Duodenum (tissue), 1 donor: ENCODE data around the gene TMOD1.

- PRO-cap = no peak
Observed at GRCh38 chr9:96874699-96875727, 20.7 kb upstream of the ZNF782 start.

DNA sequence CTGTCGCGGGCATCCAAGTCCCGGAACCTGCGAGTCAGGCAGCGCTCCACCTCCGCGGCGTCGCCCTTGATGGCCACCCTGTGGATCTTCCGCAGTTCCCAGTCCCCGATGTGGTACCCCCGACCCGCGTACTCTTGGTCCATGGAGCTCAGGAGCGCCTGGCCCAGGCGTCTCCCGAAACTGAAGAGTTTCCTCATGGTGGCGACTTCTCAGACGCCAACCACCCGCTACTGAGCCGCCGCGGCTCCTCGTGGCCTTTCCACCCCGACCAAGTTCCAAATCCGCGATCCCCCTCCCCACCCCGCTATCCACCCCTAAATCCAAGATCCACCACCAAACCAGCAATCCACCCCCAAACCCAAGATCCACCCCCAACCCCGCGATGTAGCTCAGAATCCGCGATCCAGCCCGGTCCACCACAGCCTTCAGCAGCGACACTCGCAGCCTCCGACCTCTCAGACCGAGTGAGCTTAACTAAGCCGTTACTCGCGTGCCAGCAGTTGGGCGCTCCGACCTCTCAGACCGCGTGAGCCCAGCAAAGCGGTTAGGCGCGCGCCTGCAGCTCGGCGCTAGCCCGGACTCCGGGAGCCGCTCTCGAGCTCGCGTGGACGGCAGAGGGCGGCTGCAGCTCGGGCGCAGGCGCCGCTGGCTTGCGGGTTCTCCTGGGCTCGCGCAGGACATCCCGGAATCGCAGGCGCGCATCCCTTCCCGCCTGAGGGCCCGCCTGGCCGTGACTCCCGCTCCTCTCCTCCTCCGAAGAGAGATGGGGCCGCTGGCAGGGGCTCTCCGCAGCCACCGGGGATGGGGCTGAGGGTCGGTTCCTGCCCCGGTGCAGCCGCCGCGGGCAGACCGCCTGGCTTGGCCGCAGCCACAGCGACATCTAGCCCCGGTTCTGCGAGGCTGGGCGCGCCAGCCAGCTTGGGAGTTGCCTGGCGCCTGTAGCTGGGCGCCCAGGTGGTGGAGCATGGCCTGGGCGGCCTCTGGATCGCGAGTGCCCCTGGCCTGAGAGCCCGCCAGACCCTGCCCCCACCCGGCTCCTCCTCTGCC, 86.1 kb upstream of the CCDC180 start:
- PRO-cap = no peak

GRCh38 chr9:97307025-97307464, 414 bp upstream of the CCDC180 start:
- PRO-cap = no peak

DNA sequence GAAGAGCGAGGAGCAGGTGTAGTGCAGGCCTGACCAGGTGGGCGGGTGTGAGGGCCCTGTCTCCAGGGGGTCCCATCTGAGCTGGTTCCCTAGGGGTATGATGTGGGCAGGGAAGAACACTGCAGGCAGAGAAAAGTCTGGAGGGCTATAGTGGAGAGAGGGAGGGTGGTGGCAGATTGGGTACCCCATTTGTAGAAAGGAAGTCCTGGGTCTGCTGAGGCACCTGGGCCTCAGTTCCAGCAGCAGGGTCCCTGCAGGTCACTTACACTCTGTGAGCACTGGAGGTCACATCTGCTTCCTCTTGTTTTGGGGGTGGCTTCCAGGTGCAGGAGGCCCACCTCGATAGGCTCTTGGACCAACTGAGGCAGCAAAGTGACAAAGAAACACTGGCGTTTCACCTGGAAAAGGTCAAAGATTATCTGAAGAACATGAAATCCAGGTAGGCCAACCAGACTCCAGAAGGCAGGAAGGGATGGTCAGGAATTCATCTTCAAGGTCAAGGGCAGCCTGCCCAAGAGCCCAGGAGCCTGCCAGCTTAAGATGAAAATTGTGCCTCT, 18.9 kb downstream of the CCDC180 start:
- PRO-cap = no peak

- PRO-cap = no peak
Observed at GRCh38 chr9:97327881-97328247, 20.4 kb downstream of the CCDC180 start.

DNA sequence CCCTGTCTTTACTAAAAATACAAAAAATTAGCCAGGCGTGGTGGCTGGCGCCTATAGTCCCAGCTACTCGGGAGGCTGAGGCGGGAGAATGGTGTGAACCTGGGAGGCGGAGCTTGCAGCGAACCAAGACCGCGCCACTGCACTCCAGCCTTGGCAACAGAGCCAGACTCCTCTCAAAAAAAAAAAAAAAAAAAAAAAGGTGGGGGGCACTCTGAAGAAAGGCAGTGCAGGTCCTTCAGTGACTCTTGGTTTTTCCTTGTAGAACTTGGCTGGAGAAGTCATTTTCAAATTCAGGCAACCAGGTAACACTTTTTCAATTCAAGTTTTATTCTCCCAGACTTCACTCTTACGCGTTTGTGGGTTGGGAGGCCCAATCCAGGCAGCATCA, 22.4 kb downstream of the CCDC180 start:
- PRO-cap = no peak

GRCh38 chr9:97374059-97374644, 37.7 kb upstream of the TDRD7 start:
- PRO-cap = no peak

DNA sequence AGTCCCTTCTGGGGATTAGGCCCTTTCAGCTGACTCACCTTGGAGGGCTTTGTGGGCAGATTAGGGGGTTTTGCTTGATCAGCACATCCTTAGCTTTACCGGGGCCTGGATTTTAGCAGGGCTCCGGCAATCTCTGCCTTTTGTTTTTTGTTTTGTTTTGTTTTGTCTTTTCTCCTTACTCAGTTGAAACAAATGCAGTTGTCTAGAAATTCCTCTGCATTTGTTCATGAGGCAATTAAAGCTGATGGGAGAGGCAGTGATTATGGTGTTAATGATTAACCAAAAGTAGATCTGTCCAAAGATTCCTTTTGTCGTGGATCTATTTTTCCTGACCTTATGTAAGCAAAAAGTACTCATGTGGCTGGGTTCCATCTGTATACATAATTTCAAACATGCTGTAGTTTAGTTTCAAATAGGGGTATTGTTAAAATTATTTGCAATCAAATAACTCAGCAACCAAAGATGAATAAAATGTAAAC, 5.2 kb upstream of the TDRD7 start:
- PRO-cap = no peak

GRCh38 chr9:97501576-97502001, at the start of gene TMOD1:
TSS of gene TMOD1 (plus strand) at chr9:97501666.
- PRO-cap = bidirectional peak, plus-strand start at chr9:97501666, minus-strand start at chr9:97501490

DNA sequence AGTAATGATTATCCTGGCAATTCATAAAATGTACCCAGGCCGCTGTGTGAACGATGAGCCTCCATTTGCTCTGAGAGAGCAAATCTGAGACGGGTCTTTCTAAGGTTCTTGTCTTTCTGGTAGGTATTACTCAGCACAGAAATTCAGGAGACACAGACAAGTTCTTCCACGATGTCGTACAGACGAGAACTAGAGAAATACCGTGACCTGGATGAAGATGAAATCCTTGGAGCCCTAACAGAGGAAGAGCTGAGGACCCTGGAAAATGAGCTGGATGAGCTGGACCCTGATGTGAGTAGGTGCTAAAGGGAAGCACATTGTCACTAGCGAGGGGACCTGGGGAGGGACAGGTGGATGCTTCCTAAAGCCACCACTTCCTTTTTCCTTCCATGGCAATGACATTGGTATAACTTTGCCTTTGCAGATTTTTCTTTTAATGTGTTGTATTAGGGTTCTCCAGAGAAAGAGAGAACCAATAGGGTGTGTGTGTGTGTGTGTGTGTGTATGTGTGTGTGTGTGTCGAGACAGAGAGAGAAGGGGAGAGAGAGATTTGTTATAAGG, 22.6 kb downstream of the TMOD1 start:
- PRO-cap = no peak

GRCh38 chr9:97602020-97602764, 31.0 kb downstream of the TSTD2 start:
- PRO-cap = no peak

GRCh38 chr9:97660252-97660758, 26.7 kb downstream of the NCBP1 start:
- PRO-cap = no peak

DNA sequence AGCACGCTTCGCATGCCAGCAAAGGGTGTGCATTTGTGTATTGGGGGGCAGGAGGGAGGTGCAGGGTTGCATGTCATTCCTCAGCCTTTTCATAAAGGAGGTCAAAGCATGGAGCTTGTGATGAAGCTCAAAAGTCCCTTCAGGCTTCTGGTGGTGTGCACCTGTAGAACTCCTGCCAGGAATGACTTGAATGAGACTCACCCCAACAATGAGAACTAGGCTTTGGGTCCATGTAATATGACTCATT, 17.4 kb upstream of the XPA start:
- PRO-cap = no peak

DNA sequence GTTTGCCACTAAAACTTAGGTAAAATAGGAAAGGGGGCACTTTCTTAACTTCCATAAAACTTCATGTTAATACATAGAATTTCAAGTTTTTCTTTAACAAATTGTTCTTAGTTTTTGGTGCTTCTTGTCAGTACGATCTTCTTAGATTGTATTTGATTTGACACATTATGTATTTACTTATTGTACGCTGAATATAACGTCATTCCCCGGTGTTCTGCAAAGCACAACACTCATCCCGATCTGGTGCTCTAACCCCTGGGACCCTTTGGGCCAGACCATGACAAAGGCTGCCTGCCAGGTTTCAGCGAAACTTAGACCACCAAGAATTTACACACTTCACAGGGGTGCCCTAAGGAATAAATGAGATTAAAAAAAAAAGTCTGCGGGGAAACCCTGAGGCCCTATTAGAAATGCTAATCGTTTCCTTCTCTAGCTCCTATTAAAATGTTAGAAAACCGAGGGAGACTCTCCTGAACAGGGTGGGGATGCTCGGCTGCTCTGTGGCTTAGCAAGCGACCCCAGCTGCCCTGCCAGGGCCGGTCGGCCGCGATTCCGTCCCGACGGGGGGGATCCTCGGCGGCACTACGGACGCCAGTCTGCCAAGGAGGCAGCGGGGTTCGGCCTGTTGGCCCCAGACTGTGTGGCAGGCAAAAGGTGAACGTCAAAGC, 843 bp upstream of the ANP32B start:
- PRO-cap = no peak

DNA sequence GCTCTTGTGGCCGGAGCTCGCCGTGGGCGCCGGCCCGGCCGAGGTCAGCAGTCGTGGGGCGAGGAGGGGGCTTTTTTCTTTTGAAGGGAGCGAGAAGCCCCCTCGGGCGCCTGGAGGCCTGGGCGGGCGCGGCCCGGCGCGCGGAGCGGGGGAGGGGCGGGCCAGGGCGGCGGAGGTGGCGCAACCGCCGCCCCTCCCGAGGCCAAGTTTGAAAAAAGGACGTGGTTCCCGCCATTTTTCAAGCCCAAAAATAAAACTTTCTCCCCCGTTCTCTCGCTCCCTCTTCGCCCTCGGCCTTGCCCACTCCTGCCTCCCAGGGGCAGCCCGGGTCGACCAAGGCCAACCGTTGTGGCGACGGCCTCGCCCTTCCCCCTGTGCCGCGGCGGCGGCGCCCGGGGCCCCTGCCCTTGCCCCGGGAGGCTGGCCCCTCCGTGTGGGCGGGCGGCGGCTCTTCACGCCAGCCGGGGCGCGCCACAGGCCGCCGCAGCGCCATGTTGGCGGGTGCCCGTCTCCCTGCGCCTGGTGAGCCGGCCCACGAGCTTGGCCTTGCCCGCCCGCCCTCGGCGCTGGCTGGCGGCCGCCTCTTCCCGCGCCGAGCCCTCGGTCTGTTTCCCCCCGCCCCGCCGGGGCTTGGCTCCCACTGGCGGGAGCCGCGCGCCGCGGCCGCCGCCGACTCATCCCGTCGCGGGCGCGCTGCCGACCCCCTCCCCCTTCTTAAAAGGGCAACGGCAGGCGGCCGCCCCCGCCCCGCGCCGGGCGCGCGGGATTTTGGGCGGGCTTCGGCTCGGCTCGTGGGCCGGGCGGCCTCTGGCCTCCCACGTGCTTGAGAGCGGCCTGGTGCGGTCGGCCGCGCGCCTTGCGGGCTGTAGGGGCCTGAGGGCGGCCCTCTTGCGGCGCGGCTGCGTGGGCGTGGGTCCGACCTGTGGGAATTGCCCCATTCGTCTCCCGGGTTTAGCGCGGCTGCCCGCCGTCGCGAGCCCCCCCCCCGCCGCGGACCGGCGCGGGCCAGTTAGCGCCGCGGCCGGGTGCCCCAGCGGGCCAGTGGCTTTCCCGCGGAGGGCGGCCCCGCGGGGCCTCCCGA, 1.3 kb downstream of the ANP32B start:
- PRO-cap = bidirectional peak, plus-strand start at position 460 of the sequence, minus-strand start at position 466 of the sequence; bidirectional peak, plus-strand start at position 820 of the sequence, minus-strand start at position 602 of the sequence; bidirectional peak, plus-strand start at position 1,013 of the sequence, minus-strand start at position 992 of the sequence

GRCh38 chr9:98007370-98008099, 24.4 kb downstream of the ANP32B start:
- PRO-cap = no peak

GRCh38 chr9:98010940-98011656, 28.0 kb downstream of the ANP32B start:
- PRO-cap = no peak

- PRO-cap = no peak
Observed at GRCh38 chr9:98037447-98037817, 19.1 kb upstream of the NANS start.

- PRO-cap = bidirectional peak, plus-strand start at chr9:98120856, minus-strand start at chr9:98120672
Observed at GRCh38 chr9:98120622-98121054, 1.6 kb upstream of the TRIM14 start.

DNA sequence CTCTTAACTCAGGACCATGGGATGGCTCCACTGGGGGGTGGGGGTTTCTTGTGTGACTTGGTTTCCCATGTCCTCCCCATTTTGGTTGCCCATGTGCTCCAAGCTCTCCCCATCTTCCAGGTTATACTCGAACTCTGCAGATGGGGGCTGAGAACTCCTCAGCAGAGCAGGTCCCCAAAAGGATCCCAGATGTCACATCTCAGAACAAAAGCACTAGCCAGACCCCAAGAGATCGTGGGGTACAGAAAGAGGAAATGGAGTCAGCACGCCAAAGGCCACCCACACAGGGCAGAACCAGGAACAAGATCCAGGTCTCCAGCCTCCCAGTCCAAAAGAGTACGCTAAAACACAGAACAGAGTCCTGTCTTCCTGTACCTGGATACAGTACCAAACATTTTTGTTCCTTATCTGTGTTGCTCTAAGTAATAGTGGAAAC, 15.9 kb downstream of the CORO2A start:
- PRO-cap = bidirectional peak, plus-strand start outside the sequence, minus-strand start at position 308 of the sequence